ENCODE results near the genes ATP8A1, YIPF7, COX7B2 and KIT.

DNA sequence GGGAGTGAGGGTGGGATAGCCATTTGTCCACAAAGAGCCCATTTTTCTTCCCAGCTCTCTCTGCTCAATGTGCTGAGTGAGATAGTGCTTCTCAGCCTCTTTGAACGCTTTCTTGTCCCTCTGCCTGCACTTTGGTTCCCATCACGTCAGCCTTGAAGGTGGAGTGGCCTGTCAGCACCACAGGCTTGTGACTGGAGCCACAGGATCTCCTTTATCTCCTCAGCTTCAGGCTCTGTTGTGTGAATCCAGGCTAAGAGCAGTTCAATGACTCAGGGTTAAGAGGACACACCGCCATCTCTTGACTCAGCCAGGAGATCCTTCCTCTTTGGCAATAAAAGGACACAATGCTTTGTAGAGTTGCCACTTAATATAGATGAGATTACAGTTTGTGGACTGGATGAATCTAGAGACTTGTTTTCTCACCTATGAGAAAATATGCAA is 62.0 kb downstream of the UCHL1 start:
- PRO-cap: no peak

GRCh38 chr4:41418191-41419092 is 119.5 kb upstream of the LIMCH1 start:
- PRO-cap: bidirectional peak, plus-strand start at chr4:41418689, minus-strand start at chr4:41418632

GRCh38 chr4:42151263-42151581 is 1.2 kb downstream of the BEND4 start:
- PRO-cap: no peak

GRCh38 chr4:42632687-42632990 is 24.3 kb downstream of the ATP8A1 start:
- PRO-cap: no peak

DNA sequence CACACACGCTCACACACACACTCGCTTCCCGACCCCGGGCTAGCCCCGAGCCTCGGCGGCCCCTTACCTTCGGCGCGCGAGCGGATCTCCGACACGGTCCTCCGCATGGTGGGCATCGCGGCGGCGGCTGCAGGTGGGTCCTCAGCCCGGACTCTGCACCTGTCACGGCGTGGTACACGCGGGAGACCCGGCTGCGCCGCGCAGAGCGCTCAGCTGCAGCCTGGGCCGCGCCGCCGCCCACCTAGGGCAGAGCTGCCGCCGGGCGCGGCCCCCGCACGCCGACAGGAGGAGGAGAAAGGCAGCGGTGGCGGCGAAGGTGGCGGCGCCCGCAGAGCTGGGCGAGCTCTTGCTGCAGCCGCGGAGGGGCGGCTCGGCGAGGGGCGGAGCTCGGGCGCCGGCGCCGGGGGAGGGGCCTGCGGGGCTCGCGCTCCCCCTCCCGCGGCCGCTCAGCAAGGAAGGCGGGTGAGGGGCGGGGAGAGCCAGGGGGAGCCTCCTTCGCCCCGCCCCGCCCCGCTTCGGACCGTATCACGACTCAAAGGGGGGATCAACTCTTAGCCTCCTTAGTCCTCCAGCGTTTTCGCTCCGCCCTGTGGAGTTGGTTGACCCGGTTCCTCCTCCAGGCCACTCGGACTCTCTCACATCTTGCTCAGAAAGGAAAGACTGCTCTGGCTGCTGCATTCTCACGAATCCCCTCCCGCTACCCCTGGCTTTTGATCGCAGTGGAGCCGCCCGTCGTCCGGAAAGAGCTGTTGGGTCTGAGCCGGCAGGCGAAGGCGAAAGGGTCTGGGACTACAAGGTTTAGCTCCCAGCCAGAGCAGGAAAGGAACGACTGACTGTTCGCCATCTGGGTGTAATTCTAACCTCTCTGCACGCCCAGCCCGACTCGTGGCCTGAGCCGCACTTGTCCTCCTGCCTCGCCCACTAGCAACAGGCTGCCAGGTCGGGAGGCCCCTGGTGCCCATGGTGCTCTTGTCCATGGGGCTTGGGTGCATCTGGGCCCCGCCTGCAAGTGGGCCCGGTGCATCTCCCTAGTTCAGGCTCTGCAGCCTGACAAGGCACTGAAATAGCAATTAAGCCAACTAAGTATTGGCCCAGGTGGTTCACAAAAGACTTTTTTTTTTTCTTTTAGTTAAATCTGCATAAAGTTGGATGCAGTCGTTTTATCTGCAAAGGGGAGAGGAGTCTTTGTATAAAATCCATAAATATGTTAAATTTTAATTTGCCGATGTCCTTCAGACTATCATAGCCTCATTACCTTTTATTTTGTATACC is at the start of gene ATP8A1:
TSS of gene ATP8A1 (minus strand) at position 348 of the 1,272 bp plus-strand sequence.
- PRO-cap: bidirectional peak, plus-strand start at position 649 of the sequence, minus-strand start at position 336 of the sequence; bidirectional peak, plus-strand start at position 770 of the sequence, minus-strand start at position 757 of the sequence

DNA sequence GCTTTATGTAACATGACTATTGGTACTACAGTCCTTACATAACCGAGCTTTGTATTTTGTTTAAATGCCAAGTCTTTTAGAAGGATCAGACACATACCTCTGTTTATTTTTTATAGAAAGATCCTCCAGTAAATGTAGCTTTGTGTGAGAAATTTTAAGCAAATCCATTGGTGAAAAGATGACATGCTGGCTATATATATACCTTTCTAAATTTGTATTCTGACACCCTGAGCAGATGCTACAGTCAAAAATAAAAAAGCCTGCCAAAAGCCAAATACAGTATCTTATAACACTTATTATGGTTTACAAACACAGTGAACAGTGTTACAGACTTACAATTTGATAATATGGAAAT is at the start of gene YIPF7:
TSS of gene YIPF7 (minus strand) at position 169 of the 355 bp plus-strand sequence.
- PRO-cap: no peak

GRCh38 chr4:45350361-45350931 is 624.1 kb upstream of the GNPDA2 start:
- PRO-cap: no peak

GRCh38 chr4:46909132-46909481 is at the start of gene COX7B2:
COX7B2 (minus strand) TSS chr4:46909245.
- PRO-cap: no peak

DNA sequence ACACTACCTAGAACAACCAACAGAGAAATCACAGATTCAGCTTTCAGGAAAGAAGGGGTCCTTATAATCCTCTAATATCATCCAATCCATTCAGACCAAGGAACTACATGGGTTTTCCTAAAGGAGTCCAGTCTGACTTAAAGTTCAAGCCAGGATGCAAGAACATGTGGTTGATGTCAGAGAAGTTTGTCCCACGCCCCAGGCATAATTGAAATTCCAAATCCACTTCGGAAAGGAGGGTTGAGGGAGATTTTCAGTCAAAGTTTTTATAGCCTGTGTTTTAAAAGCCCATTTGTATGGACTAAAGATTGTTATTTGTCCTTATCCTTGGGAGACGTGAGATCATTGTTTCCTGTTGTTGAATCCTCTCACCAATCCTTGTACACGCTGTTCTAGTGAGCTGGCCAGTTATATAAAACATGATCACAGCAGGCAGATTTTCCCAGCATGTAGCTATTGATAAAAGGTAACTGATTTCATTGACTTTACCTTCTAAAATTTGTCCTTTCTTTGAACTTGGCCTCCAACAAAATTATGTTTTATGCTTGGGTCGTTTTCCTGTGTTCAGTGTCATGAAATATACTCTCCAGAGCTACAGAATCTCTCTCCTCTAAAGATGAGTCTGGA is 92.7 kb downstream of the ATP10D start:
- PRO-cap: no peak

- PRO-cap: no peak
These were observed 1.5 kb downstream of the NIPAL1 start for GRCh38 chr4:48017947-48018612.

GRCh38 chr4:48550656-48550857 is 60.5 kb downstream of the ZAR1 start:
- PRO-cap: no peak

- PRO-cap: no peak
These were observed 51.2 kb downstream of the FRYL start for GRCh38 chr4:48728749-48729361.

GRCh38 chr4:48755092-48755599 is 24.9 kb downstream of the FRYL start:
- PRO-cap: no peak

GRCh38 chr4:48780440-48781225 is 554 bp upstream of the FRYL start:
- PRO-cap: bidirectional peak, plus-strand start at chr4:48780572, minus-strand start at chr4:48780312; bidirectional peak, plus-strand start at chr4:48781058, minus-strand start at chr4:48780961

GRCh38 chr4:52957121-52957814 is 95.2 kb downstream of the RASL11B start:
- PRO-cap: no peak

DNA sequence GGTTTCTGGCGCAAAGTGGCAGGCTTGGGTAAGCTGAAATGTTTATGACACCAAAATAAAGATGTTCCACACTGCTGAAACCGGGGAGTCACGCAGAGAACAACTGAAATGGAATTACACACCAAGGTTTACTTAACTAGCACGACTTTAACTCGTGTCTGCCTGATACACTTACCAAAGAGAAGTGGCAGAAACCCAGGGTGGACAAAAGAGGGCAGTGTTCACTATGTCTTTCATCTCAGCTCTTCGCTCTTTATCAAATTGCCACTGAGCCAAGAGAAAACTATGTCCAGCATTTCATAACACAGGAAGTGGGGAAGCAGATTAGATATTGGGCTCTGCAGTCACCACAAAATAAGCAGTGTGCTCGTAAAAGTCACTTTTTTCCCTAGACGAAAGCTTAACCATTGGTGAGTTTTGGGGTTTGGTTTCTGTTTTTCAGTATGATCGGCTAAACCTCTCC is 155.8 kb downstream of the CHIC2 start:
- PRO-cap: no peak

DNA sequence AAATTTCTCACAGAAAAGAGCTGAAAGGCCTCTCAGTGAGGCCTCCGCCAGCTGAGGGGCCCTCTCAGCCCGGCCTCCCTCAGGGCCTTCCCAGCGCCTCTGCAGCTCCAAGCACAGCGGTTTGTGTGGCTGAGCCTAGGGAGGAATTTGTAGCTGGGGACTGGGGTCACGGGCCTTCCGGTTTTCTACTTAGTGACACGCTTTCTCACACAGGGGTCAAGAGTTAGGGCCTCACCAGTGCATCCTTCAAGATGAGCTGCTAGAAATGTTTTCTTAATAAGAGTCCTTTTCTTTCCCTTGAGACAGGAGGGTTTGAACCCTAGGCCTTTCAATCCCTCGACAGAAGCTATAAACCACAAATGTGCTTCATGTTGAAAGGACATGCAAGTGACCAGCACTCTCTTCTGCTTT is 105.0 kb downstream of the CHIC2 start:
- PRO-cap: no peak

GRCh38 chr4:54229663-54230417 is 747 bp downstream of the PDGFRA start:
- PRO-cap: no peak

DNA sequence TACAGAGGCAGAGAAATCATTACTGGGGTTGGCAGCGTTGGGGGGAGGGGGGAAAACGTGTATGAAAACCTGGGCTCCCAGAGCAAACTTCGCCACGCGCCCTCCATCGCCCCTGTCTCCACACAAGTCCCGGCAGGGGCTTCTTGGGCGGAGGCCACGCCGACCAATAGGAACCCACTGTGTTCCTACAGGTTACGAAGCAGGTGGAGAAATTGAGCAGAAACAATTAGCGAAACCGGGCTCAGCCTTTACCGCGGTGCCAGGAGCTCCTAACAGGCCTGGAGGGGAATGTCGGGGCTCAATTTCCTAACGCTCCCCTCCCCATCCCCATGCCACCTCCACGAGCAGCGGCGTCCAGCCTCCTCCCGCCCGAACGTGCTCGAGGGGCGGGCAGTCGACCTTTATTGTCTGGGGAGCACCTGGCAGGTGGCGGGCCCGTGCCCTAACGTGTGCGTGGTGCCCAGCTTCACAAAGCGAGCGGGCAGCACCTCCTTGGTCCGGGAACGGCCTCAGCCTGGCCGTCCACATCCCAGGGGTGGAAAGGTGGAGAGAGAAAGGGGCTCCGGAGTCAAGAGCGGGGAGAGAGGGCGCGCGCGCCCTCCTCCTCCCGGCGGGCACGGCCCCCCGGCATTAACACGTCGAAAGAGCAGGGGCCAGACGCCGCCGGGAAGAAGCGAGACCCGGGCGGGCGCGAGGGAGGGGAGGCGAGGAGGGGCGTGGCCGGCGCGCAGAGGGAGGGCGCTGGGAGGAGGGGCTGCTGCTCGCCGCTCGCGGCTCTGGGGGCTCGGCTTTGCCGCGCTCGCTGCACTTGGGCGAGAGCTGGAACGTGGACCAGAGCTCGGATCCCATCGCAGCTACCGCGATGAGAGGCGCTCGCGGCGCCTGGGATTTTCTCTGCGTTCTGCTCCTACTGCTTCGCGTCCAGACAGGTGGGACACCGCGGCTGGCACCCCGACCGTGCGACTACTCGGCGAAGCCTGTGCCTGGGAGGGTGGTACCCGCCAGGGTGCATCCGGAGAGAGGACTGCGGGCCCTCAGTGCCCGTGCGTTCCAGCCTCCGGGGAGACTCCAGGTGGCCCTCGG is at the start of gene KIT:
TSS of gene KIT (plus strand) at position 805 of the 1,083 bp plus-strand sequence.
- PRO-cap: bidirectional peak, plus-strand start at position 805 of the sequence, minus-strand start at position 646 of the sequence

- PRO-cap: no peak
These were observed 9.5 kb downstream of the KIT start for GRCh38 chr4:54667058-54667793.